A375 (cell line): Measurements from ENCODE around the gene RMND5A.

DNA sequence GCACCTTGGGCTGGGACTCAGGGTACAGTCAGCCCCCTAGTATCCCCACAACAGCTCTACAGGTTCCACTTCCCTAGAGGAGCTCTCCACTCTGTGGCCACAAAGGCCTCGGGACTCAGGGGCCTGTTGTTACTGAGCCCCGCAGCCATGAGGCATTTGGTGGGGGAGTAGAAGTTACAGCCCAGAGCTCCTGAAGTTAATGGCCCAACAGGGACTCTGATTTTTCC lies 19.9 kb downstream of the SH2D6 start:
- RAMPAGE, long total RNA = no peak

DNA sequence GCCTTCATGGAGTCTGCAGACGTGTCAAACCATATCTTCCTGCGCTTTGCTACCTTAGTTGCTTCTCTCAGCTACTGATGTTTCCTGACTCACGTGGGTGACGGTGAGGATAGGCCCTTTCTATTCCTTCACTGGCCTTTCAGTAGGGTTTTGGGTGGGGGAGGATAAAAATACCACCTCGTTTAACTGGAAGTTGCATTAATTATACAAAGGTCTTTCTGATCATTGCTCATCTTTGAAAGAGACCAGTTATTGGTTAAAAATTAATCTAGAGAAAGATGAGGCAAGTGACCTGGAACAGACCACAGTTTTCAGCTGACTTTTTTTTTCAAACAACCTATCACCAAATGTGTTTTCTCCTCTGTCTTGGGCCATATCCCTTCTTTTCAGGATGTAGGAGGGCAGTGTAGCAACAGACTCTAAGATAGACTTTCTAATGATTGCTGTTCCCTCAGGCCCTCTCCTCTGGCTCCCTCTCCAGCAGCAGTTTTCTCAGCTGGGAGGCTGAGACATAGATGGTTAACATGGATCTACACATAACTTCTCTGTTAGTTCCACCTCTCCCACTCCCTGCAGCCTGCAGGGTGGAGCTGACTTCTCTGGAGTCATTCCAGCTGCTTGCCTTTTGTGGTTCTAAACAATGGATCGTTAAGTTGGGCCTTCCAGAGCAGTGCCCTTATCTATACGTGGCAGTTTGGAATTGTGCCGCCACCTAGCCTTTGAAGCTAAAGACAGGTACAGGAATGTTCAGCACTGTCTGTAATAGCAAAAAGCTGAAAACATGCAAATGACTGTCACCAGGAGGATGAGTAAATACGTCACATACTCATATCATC lies 49.9 kb downstream of the SH2D6 start:
- RAMPAGE, long total RNA = no peak

DNA sequence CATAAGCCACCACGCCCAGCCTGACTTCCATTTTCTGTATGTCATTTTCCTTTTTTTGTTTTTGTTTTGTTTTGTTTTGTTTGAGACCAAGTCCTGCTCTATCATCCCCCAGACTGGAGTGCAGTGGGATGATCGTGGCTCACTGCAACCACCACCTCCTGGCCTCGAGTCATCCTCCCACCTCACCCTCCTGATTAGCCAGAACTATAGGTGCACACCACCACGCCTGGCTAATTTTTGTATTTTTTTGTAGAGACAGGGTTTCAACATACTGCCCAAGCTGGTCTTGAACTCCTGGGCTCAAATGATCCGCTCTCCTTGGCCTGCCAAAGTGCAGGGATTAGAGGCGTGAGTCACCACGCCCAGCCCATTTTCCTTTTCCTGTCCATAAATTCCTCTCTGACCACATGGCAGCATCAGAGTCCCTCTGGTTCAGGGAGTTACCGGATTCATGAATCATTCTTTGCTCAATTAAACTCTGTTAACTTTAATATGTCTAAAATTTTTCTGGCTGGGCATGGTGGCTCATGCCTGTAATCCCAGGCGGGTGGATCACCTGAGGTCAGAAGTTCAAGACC lies 40.0 kb upstream of the MAT2A start:
- RAMPAGE, long total RNA = no peak

- RAMPAGE, long total RNA = no peak
Measured at GRCh38 chr2:85503168-85503699, 35.7 kb upstream of the MAT2A start.

GRCh38 chr2:85539450-85540211 lies 663 bp downstream of the MAT2A start:
- RAMPAGE, long total RNA = no peak

- RAMPAGE, long total RNA = no peak
Measured at GRCh38 chr2:85710905-85711928, 17.1 kb downstream of the GNLY start.

DNA sequence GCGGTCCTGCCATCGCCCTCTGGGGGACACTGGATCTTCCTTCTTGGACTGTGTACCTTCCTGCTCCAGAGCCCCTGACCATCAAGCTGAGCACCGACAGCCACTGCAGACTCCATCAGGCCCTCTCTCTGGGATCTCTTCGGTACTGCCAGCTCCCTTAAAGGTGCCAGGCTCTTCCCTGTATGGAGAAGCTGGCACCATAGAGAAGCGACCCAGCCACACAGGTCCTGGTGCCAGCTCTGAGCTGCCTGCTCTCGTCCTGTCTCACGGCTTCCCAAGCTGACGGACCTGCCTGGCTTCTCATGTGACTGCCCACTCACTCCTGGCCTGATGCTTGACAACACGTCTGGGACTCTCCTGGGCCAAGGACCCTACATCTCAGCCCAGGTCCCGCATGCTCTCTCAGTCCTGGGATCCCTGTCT lies 12.6 kb upstream of the ATOH8 start:
- RAMPAGE, long total RNA = no peak

DNA sequence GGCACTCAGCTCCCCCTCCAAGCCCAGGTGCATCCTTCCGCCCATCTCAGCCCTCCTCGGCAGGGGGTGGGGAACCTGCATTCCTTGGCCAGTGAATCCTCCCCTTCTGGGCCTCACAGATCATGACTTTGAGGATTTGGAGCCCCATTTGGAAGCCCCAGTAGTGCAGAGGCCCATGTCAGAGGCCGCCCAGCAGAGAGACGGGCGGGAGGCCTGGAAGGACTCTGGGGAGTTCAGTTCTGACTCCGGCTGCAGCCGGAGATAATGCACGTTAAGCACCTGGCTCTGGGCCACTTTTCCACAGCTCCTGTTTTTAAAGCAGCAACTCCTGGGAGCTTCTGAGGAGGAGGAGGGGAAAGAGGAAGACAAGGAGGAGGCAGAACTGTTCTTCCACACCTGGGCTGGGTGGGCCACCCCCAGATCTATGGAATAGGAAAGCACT lies 14.9 kb downstream of the ATOH8 start:
- RAMPAGE, long total RNA = no peak

DNA sequence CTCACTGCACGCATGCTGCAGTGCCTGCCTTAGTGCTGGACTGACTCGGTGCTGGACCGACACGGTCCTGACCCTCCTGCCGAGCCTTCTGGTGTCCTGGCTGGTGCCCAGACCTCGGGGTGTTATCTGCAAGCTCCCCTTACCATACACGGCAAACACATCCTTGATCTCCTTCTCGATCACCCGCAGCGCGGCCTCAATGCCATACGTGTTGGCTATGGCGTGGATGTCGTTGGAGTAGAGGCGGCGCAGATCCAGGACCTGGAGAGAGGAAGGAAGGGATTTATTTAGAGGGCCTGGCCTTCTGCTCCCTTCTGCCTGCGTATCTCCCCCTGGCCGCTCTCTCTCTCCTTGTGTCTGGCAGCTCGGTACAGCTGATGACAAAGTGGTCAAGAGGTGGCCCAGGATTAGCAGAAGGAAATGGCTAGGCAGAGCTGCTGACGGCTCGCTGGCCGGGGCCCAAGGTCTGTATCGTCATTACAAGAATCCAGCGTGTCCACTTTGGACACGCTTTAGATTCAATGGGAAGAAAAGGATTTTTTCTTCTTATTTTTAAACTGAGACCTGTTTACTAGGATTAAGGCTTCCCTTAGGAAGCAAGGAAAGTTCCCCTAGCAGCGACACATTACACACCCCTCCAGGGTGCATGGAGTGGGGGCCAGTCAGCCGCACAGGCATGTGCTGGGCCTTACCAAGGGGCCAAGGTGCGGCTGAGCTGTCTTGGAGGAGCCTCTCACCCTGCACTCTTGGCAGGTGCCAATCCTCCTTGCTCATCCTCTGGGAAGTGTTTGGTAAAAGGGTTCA lies 77.0 kb downstream of the POLR1A start:
- RAMPAGE, long total RNA = no peak

- RAMPAGE, long total RNA = no peak
Measured at GRCh38 chr2:86036299-86036986, 69.2 kb downstream of the POLR1A start.

DNA sequence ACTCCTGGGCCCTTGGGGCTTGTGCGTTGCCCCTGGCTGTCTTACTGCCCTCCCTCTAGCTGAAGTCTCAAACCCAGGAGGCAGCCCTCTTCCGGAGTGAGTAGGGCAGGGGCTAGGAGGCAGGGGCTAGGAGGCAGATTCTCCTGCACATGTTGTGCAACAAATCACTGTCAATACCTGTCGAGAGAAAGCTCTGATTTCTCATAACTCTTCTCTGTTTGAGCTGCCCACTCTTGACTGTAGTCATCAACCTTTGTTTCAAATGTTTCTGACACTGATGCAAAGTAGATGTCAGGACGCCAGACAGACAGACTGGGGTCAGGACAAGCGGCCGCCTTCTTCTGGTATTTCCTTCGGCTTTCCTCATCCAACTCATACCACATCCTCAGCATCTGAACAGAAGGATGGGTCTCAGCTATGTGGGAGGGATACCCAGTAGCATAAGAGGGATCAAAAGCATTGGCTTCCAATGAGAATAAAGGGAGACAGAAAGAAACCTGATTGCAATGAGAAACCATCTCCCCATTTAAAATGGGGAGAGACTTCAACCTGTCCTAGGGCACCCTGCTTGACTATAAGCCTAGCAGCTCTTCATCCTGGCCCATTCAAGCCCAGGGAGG lies 63.9 kb downstream of the POLR1A start:
- RAMPAGE, long total RNA = no peak

GRCh38 chr2:86068001-86068605 lies 37.6 kb downstream of the POLR1A start:
- RAMPAGE, long total RNA = no peak

DNA sequence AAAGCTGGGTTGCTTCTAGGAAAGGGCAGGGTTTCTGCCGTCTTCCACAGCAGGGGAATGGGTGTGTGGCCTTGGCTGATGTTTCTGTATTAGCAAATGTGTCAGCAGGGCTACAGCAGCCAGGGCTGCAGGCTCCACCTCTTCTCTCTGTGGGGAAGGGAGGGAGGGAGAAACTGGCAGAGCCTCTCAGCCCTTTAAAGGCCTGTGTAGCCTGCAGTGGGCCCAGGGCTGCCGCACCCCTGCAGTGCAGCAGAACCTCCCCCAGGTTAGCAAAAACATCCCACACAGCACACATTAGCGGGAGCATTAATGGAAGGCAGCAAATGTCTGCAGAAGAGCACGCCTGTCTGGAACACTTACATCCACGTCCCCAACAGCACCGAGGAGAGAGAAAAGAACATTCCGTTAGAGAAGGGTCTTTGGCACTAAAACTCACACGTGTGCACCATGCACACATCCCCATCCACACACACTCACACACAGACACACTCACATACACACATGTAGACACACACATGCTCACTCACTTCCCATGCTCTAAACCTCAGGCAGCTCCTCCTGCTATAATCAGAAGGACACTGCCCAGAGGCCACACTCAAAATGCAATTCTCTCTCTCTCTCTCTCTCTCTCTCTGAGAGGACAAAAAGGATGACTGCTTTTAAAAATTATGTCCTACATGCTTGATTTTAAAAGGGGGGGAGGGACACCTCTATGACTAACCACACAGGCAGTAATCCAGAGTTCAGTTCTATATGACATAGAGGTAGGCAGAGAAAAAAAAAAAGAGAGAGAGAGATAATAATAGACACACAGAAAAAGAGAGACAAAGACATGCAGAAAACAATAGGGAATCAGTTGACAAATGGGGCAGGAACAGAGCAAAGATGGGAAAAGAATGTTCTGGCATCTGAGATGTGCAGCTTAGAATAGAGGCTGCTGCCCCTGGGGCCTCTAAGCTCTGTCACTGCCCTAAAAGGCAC lies 24.2 kb downstream of the MRPL35 start:
- RAMPAGE, long total RNA = no peak

- RAMPAGE, long total RNA = no peak
Measured at GRCh38 chr2:86280075-86280455, 57.4 kb downstream of the REEP1 start.

- RAMPAGE, long total RNA = no peak
Measured at GRCh38 chr2:86482945-86483441, 41.8 kb downstream of the KDM3A start.

- RAMPAGE, long total RNA = no peak
Measured at GRCh38 chr2:86557219-86558352, 5.7 kb downstream of the CHMP3 start.

- RAMPAGE, long total RNA = no peak
Measured at GRCh38 chr2:86566295-86566818, 3.1 kb upstream of the CHMP3 start.

GRCh38 chr2:86719565-86720479 lies at the start of gene RMND5A:
RMND5A (plus strand) TSS chr2:86720291.
- RAMPAGE, long total RNA = no peak

DNA sequence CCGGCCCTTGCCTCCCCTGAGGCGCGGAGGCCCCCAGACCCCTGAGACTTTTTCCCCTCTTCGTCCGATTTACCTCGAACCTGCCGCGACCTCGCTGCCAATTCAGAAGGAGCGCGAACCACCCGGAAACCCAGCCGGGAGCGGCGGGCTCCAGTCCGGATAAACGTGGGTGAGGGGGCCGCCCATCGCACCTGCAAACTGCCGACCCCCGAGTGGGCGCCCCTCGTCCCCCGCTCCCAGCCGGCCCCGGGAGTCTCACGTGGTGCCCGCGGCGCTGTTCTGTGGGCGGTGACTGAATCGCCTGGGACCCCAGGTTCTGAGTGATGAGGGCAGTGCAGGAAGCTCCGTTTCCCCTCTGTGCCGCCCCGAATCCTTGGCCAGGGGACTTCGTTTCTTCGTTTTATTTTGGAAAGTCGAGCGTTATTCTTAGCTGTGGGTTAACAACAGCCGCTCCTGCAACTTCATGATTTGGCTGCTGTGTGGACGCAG lies 862 bp downstream of the RMND5A start:
- RAMPAGE, long total RNA = no peak

- RAMPAGE, long total RNA = no peak
Measured at GRCh38 chr2:86776988-86777378, 13.7 kb downstream of the CD8A start.